M059J (cell line): ENCODE data around the gene RIOK3.

DNA sequence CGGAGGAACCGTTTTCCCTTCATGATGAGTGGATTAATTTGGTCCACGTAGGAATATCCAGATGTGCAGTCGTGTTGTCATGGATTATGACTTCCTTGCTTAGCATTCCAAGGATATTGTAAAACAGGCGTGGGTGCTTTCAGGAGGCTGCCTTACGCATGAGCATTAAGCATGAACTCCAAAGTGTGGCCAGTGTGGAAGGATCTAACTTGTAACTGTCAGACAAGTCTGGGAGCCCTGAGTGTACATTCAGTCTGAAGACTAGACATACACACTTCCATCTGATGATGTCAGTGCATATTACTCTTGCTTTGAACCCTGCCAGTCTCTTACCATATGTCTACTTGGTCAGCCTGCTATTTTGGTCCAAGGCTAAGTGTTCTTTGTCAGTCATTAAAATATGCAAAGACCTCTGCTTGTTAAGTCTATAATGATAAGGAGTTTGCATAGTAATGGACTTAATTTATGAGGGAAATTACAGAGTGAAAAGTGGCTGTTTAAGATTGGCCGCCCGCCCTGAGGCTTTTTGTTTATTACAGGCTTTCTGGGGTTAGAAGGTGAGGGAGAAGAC is 48.2 kb downstream of the CABLES1 start:
- RAMPAGE, long total RNA = no peak

- RAMPAGE, long total RNA = no peak
Observed at GRCh38 chr18:23226453-23227188, 91.3 kb downstream of the CABLES1 start.

DNA sequence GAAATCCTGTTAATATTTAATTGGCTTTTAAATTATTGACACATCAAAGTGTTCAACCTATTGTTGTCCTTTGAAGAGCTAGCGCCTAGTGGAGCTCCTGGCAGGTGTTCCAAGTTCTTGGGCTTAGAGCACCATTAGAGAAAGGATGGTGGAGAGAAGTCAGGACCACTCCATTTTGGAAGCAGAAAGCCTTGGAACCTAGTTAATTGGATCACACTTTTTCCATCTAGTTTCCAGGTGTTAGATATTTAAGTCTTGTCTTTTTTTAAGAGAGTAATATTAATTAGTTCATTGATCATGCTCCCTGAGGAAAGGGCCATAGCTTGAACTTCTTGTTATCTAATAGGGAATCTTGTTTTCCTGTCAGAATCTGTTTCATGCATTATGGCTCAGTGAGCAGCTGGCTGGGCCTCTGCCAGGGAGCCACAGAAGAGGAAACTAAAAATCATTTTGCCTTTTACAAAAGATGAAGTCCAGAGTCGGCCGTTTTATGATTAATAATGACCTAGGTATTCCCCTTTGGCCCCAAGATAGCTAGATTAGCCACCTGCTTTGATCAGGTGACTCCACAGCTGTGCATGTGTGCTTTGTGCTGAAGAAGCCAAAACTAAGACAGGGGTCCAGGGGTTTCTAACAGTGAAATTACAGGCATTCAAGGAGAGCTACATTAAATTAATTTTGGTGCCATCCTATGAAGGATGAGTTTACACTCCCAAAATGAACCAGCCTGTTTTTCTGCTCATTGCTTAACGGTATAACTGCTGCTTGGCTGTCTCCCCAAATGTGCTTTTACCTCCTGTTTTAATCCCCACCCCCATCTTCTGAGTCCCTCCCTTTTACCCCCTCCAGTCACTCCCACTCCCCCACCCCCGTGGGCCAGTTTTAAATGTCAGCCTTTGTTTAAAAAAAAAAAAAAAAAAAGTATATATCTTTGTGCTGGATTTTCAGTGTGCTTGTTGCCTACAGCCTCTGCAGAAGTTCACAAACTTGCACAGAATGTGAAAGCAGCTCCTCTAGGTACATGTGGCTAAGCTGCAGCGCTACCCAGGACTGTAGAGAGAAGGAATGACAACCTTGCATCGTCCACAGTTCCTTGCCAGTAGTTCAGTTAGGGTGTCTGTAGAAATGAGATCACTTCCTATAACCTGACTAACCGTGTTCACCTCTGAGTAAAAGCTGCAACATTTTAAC is 93.0 kb downstream of the CABLES1 start:
- RAMPAGE, long total RNA = no peak

DNA sequence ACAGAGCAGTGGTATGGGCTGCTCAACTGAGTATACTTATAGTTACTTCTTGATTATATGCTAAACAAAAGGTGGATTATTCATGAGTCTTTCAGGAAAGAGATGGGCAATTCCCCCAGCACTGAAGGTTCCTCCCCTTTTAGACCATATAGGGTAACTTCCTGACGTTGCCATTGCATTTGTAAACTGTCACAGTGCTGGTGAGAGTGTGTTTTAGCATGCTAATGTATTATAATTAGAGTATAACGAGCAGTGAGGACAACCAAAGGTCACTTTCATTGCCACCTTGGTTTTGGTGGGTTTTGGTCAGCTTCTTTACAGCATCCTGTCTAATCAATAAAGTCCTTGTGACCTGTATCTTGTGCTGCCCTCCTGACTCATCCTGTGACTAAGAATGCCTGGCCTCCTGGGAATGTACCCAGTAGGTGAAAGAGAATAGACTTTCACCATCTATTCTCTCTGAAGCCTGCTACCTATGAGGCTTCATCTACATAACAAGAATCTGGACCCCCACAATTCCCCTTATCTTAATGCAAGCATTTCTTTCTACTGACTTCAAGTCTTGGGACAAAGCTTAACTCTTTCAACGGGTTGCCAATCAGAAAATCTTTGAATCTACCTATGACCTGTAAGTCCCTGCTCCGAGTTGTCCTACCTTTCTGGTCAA is 148.7 kb downstream of the CABLES1 start:
- RAMPAGE, long total RNA = no peak

- RAMPAGE, long total RNA = no peak
Observed at GRCh38 chr18:23330795-23331759, 106.7 kb downstream of the TMEM241 start.

DNA sequence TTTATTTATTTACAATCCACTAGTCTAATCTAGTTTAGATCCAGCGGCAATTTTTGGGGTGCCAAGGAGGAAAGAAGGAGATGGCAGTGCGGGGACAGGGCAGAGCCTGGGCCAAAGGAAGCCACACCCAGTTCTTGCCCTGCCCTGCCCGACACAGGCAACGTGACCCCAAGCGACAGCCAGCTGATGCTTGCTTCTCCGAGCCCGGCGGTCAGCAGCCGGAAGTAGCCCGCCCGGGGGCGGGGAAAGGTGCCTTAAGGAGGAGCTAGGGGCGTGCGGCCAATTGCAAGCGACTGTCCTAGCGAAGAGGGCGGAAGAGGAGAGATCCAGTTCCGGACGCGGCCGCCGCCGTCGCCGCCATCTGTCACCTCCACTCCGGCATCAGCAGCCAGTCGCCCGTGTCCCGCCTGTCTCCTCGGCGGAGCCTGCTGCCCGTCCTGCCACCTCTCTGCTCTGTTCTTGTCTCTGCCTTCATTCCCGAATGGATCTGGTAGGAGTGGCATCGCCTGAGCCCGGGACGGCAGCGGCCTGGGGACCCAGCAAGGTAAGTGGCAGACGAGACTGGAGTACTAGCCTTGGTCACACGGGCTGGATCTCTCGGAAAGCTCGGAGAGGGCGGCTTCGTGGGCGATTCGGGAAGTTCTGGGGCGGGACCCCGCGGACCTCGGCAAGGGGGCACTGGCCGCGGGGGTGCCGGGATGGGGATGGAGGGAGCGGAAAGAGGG is at the start of gene RIOK3:
RIOK3 (plus strand) TSS at position 329 of the 725 bp plus-strand sequence.
- RAMPAGE, long total RNA = no peak

DNA sequence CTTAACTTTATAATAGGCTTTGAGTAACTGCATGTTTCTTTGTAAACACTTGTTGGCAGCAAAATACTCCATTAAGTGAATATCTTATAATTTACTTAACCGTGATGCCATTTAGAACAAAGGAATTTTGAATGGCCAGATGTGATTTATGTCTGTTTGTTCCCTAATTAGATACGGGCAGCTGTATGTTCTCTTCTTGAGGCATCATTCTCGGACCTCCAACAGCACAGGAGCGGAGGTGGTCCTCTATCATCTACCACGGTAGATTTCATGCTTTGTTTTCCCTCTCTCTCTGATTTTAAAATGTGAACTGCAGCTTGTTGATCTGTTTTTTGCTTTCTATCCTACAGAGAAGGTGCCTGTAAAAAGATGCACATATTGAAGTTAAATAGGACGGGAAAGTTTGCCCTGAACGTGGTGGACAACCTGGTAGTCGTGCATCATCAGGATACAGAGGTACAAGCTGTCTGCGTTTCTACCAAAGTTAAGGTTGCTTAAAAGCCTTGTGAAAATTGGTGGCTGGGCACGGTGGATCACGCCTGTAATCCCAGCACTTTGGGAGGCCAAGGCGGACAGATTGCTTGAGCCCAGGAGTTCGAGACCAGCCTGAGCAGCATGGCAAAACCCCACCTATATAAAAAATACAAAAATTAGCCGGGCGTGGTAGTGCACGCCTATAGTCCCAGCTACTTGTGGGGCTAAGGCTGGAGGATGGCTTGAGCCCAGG is 15.6 kb downstream of the RMC1 start:
- RAMPAGE, long total RNA = no peak

GRCh38 chr18:23556072-23556733 is 30.1 kb downstream of the NPC1 start:
- RAMPAGE, long total RNA = no peak

DNA sequence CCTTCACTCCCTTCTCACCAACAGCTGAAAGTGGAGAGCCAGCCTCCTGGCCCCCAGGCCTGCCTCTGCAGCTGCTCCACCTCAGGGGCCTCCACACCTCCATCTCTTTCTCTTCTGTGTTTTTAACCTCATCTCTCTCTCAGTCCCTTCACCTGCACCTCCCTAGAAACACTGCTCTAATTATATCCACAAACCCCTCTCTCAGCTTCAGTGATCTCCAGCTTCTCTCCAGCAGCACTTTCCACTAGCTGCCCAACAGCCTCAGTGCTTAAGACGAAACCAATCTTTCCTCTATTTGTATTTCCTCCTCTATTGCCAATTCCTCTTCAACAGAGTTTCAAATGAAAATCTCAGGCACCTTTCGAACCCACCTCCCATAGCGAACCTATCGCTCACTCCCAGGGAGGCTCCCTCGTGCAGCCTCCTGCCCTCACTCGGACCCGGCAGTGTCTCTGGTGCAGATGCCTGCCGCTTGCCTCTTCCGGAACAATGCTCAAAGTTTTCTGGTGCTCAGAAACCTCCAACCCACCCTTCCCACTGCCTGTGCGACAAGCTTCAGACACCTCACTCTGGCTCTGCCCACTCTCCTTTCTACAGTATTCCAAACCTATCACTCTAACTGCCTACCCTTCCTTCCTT is 7.7 kb downstream of the NPC1 start:
- RAMPAGE, long total RNA = no peak

DNA sequence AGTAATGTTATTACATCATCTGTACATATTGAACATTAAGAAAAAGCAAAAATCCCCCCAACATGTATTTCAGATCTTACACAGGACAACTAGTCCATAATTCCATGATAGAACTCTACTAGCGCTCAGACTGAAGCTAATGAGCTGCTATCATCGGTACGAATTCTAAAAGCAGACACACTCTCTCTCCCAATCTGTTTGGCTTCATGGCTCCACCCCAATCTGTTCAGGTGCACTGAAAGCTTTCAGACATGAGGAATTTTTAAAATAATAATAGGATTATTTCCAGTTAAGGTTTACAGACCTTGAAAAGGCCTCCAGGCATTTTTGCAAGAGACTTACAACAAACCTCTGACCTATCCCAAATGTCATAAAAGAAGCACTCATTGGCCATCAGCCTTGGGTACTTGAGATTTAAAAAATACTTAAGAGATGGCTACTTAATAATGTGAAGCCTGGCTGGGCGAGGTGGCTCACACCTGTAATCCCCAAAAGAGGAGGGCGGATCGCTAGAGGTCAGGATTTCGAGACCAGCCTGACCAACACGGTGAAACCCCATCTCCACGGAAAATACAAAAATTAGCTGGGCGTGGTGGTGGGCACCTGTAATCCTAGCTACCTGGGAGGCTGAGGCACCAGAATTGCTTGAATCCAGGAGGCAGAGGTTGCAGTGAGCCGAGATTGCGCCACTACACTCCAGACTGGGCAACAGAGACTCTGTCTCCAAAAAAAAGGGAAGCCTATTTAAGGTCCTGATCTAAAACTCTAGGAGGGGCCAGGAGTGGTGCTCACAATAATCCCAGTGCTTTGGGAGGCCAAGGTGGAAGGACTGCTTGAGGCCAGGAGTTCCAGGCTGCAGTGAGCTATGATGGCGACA is 1.9 kb downstream of the NPC1 start:
- RAMPAGE, long total RNA = no peak

- RAMPAGE, long total RNA = no peak
Observed at GRCh38 chr18:23585906-23586195, 455 bp downstream of the NPC1 start.

- RAMPAGE, long total RNA = no peak
Observed at GRCh38 chr18:23932626-23933017, 81.9 kb upstream of the TTC39C start.

GRCh38 chr18:24009627-24010630 is 4.6 kb upstream of the TTC39C start:
- RAMPAGE, long total RNA = no peak

GRCh38 chr18:24019688-24020473 is 5.3 kb downstream of the TTC39C start:
- RAMPAGE, long total RNA = no peak

- RAMPAGE, long total RNA = no peak
Observed at GRCh38 chr18:24076212-24076827, 61.8 kb downstream of the TTC39C start.

DNA sequence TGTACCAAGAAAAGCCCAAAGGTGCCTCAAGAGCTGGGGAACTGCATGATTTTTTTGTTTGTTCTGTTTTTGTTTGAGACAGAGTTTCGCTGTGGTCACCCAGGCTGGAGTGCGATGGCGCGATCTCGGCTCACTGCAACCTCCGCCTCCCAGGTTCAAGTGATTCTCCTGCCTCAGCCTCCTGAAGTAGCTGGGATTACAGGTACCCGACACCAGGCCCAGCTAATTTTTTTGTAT is 37.8 kb downstream of the OSBPL1A start:
- RAMPAGE, long total RNA = no peak

GRCh38 chr18:24427355-24427960 is 988 bp downstream of the IMPACT start:
- RAMPAGE, long total RNA = no peak

GRCh38 chr18:24805226-24805500 is 344.7 kb downstream of the HRH4 start:
- RAMPAGE, long total RNA = no peak

DNA sequence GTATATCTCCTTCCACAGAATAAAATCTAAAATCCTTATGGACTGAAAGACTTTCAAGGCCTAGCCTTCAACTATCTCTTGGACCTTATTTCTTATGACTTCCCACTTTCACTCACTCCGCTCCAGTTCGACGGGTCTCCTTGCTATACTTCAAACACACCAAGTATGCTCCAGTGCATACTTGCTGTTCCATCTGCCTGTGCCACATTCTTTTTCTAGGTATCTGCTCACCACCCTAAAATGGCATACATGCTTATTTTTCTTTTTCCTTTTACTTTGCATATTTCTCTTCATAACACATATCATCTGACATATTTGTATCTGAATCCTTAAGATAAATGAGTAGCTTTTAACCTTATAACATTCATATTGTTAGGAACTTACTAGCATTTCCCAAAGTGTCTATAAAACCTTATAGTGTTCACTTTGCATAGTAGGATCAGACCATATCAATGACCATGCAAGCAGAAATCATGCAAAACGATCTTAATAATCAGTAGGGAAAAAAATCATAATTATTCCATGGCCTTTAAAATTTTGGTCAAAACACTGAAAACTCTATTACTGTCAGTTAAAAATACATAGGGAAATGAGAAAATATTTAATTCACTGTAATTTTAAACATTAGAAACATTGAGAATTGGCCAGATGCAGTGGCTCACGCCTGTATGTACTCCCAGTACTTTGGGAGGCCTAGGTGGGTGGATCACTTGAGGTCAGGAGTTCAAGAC is 45.0 kb downstream of the SS18 start:
- RAMPAGE, long total RNA = no peak

- RAMPAGE, long total RNA = no peak
Observed at GRCh38 chr18:26548644-26549284, 411 bp upstream of the KCTD1 start.